Amniotic epithelial cell (primary cell): ENCODE results near the gene FHDC1.

DNA sequence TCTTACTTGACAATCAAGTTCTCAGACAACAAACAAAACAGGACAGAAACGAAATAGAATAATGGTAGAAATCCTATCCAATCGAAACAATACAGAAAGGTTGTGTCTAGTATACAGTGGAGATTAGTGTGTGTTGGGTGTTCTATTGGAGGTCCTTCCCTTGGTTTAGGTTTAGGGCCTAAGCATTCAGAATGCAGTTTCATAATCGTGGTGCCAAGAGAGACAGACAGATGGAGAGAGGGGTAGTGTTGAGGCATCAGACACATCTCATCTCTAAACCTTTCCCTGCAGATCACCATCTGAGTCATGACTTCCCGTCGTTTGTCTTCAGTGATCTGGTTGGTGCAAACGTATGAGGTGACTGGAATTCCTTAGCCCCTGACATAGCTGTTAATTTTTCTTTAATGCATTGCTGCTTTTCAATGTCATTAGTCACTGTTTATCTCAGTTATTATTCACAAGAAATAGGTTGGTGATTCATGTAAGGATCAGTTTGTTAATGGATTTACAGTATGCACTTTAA is 1.0 kb upstream of the TMEM154 start:
- RRBS, result no CpG with 5 or more reads among the region's 6 CpGs

DNA sequence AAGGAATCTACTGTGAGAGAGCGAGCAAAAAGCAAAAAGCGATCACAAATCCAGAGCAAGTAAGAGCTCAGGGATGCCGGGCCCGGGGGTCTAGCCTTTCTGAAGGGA is 412 bp downstream of the TIGD4 start:
- RRBS, result no CpG with 5 or more reads among the region's 4 CpGs

GRCh38 chr4:152935646-152936499 is at the start of gene FHDC1:
Gene FHDC1 (plus strand): TSS chr4:152936323.
- RRBS, result 2% methylated on average over 17 of the region's 83 CpGs

GRCh38 chr4:153005790-153006632 is 69.9 kb downstream of the FHDC1 start:
- RRBS, result 67% methylated on average over 4 of the region's 14 CpGs

DNA sequence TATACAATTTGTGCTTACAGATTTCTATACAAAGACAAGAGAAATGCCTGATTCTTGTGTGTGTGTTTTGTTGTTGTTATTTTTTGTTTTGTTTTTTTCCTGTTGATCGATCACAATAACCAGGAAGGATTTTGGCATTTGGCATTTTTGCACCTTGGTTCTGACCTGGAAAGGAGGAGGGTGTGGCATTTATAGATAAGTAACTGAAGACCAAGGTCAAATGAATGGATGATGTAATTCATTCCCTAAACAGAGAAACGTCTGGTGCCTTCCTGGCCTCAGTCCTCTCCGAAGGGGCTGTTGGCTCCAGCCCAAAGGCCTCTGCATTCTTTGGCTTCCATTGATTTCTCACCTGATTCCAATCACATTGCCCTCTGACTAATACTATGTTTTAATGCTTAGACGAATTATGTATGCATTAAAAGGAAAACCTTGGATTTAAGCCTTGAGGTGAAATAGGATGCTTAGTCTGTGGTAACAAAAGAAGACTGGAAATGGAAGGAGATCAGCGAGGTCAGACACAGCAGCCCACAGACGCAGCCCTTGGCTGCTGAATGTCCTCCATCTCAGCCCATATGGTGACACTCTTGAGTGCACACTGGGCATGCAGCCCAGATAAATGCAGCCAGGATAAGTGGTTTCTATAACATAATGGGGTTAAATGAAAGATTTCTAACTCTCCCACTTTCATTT is 60.6 kb upstream of the TRIM2 start:
- RRBS, result no CpG with 5 or more reads among the region's 6 CpGs

- RRBS, result 3% methylated on average over 16 of the region's 67 CpGs
Observed at GRCh38 chr4:153344824-153345792, 620 bp downstream of the MND1 start.

GRCh38 chr4:153498397-153499097 is 32.4 kb downstream of the TMEM131L start:
- RRBS, result no CpG with 5 or more reads among the region's 6 CpGs

DNA sequence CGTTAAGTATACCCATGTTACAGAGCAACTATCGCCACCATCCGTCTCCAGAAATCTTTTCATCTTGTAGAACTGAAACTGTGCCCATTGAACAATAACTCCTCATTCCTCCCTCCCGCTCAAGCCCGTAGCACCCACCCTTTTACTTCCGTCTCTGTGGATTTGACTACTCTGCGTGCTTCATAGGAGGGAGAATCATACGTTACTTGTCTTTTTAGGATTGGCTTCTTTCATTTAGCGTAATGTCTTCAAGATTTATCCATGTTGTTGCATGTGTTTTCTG is 55.4 kb downstream of the TMEM131L start:
- RRBS, result no CpG with 5 or more reads among the region's 9 CpGs

GRCh38 chr4:153639878-153640474 is 44.1 kb upstream of the TLR2 start:
- RRBS, result no CpG with 5 or more reads among the region's 19 CpGs

DNA sequence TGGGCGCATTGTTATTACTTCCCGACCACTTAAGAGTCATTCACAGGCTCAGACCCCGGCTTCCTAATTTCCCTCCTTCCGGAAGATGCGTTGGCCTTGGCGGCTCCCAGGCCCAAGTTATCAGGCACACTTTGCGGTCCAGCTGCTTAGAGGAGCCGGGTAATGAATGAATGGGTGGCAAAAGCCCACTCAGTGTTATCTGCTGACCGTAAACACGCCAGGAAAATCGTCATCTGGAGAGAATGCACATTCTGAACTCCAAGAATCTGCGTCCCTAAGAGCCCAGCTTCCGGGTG is 1.5 kb upstream of the SFRP2 start:
- RRBS, result 34% methylated on average over 8 of the region's 13 CpGs

- RRBS, result no CpG with 5 or more reads among the region's 7 CpGs
Observed at GRCh38 chr4:154004892-154005524, 216.1 kb upstream of the SFRP2 start.

- RRBS, result no CpG with 5 or more reads among the region's 16 CpGs
Observed at GRCh38 chr4:154010323-154010995, 221.6 kb upstream of the SFRP2 start.

DNA sequence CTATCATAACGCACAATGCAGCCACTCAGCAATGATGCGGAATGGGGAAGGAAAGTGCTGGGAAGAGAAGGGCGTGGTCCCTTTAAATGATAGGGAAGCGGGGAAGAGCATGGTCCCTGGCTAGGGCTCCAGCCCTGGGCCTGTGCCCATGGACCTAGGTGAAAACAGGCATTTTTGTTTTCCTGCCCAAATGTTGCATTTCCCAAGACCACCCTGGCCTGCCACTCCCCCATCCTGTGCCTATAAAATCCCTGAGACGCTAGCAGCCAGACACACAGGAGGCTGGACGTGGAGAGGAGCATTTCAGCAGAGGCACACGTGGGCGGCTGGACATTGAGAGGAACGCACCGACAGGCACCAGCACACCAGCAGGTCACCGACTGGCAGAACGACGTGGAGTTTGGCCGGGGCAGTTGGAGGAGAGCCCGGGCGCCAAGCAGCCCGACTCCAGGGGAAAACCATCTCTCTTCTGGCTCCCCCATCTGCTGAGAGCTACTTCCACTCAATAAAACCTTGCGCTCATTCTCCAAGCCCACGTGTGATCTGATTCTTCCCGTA is 234.7 kb upstream of the SFRP2 start:
- RRBS, result no CpG with 5 or more reads among the region's 20 CpGs

DNA sequence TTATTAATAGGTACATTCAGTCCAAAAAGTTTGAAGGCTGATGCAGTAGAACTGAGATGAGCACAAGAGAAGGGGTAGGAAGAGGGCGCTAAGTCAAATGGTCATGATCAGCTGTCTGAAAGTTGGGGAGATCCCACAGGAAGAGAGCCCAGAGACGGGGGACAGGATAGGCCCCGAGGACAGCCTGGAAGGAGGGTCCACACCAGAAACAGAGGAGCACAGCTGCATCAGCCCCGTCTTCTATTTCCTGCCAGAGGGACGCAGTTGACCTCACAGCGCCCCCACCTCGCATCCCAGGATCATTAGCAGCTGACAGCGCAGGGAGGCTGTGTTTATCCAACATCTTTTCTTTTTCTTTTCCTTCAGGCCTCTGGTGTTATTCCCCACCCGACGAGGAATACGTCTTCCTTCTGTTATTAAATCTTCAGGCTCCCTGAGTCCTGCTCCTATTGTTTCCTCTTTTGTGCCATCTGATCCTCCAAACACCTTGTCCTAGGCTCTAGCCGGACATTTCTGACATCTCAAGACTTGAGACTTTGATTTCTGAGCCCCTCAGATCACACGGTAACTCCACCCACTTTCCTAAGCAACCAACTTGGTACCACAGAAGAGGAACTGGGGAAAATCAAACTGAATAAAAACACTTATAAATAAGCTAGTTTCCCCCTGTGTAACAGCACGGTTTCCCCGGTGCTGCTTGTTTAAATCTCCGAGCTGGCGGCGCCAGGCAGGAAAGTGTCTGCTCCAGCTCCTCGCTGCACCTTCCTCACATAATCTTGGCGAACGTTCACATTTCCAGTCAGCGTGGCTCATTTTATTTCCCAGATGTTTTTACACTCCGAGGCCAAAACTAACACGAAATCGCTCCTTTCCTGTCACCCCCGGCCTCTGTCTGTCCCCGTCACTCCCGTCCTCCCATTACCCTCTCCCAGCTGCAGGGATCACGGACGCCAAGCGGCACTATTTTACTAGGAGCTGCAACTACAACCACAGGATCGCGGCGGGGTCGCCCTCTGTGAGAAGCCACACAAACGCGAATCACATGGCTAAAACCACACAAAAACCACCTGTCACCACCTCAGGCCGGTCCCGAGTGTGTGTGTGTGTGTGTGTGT is 75.2 kb downstream of the DCHS2 start:
- RRBS, result no CpG with 5 or more reads among the region's 39 CpGs

GRCh38 chr4:154588011-154588714 is 2.4 kb downstream of the FGA start:
- RRBS, result no CpG with 5 or more reads among the region's 3 CpGs

GRCh38 chr4:154606665-154607742 is 5.5 kb downstream of the FGG start:
- RRBS, result no CpG with 5 or more reads among the region's 6 CpGs

- RRBS, result no CpG with 5 or more reads among the region's 2 CpGs
Observed at GRCh38 chr4:155666195-155666629, 436 bp upstream of the GUCY1A1 start.

- RRBS, result no CpG with 5 or more reads among the region's 6 CpGs
Observed at GRCh38 chr4:155789437-155789856, 30.6 kb downstream of the GUCY1B1 start.

GRCh38 chr4:155908032-155909129 is 4.9 kb downstream of the TDO2 start:
- RRBS, result no CpG with 5 or more reads among the region's 4 CpGs

DNA sequence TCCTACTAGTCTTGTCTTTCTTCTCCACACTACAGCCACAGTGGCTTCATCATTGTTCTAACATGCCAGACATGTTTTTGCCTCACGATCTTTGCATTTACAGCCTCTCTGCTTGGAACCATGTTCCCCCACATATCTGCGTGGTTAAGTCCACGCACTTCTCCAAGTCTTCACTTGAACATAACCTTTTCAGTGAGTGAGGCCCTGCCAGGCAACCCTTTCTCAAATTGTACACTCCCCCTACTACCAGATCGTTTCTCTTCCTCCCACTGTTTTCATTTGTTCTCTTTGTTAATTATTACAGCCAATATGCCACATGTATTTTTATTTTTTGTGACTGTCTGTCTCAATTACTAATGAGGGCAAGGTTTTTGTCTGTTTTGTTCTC is 18.3 kb downstream of the CTSO start:
- RRBS, result no CpG with 5 or more reads among the region's 4 CpGs